ENCODE data around the genes CD2BP2, SEPHS2, BCKDK and KAT8.

GRCh38 chr16:30354847-30355607 lies at the start of gene CD2BP2:
TSS of gene CD2BP2 (minus strand) at chr16:30355308.
- CAGE, long polyA plus RNA = start-site peak on the minus strand at chr16:30355223-30355285, 195 and 357 reads in 2 replicates
- RRBS = 1% methylated on average over 16 of the region's 58 CpGs

- CAGE, long polyA plus RNA = start-site peak on the plus strand at chr16:30355907-30355931, 8 and 11 reads in 2 replicates
- RRBS = no CpG with 5 or more reads among the region's 13 CpGs
Measured at GRCh38 chr16:30355608-30356089, 541 bp upstream of the CD2BP2 start.

GRCh38 chr16:30368970-30369815 lies 1.1 kb downstream of the TBC1D10B start:
- CAGE, long polyA plus RNA = no peak
- RRBS = 3% methylated on average over 8 of the region's 36 CpGs

GRCh38 chr16:30372041-30372533 lies 1.8 kb upstream of the TBC1D10B start:
- CAGE, long polyA plus RNA = no peak
- RRBS = no CpG with 5 or more reads among the region's 6 CpGs

DNA sequence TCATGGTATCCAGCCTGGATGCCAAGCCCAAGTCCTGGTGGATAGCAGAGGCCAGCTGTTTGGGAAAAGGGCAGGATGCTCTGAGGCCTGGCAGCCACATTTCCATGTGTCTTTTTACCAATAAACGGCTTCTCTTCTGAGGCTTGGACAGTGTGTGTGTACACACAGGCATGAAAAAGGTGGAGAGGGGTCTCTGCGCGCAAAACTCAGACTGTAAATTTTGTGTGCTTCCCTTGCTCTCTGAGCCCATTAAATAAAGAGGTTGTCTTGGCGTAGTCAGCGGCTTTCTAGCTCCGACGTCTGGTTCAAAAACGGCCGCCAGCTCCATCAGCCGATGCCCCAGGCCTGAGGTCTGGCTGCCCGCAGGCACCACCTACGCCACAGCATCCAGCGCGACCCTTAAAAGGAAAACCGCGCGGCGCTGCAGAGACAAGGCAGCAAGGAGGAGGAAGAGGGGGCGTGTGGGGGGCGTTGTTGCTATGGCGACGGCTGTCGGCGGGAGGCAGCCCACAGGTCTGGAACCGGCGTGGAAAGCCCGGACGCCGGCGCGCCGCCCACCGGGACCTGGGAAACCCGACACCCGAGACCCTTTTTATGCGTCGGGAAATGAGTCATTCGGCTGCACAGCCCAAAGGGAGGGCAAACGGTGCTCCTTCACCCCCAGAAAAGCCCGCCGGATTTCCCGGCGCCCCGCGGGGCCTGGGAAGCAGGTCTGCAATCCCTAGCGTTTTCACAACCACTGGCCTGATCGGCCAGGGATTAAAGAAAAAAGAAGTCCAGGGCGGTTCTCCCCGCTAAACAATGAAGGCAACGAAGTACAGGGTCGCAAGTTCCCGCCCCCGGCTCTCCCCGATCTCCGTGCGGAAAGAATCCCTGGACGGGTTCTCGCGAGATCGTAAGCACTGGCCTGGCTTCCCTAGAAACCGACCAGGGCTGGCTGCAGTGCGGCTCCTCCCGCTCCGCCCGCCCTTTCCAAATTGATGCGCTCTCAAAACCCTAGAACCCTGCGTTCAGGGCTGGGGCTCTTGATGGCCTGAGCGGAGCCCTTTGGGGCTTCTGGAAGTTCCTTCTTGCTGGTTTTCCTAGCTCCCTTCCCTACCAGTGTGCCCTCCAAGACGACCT lies 5.0 kb downstream of the ZNF48 start:
- CAGE, long polyA plus RNA = no peak
- RRBS = 0% methylated on average over 6 of the region's 69 CpGs

DNA sequence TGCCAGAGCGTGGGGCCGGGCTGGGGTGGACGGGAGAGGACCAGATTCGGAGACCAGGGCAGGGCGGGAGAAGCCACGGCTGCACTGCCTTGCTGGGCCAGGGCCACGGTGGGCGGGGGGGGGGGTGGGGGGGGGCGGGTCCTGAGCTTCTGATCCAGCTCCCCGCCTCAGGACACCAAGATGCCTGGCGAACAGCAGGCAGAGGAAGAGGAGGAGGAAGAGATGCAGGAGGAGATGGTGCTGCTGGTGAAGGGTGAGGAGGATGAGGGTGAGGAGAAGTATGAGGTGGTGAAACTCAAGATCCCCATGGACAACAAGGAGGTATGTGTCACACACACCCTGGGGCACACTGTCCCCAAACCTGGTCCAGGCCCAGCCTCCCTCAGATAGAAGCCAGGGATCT lies 469 bp downstream of the ZNF771 start:
- CAGE, long polyA plus RNA = no peak
- RRBS = no CpG with 5 or more reads among the region's 11 CpGs

DNA sequence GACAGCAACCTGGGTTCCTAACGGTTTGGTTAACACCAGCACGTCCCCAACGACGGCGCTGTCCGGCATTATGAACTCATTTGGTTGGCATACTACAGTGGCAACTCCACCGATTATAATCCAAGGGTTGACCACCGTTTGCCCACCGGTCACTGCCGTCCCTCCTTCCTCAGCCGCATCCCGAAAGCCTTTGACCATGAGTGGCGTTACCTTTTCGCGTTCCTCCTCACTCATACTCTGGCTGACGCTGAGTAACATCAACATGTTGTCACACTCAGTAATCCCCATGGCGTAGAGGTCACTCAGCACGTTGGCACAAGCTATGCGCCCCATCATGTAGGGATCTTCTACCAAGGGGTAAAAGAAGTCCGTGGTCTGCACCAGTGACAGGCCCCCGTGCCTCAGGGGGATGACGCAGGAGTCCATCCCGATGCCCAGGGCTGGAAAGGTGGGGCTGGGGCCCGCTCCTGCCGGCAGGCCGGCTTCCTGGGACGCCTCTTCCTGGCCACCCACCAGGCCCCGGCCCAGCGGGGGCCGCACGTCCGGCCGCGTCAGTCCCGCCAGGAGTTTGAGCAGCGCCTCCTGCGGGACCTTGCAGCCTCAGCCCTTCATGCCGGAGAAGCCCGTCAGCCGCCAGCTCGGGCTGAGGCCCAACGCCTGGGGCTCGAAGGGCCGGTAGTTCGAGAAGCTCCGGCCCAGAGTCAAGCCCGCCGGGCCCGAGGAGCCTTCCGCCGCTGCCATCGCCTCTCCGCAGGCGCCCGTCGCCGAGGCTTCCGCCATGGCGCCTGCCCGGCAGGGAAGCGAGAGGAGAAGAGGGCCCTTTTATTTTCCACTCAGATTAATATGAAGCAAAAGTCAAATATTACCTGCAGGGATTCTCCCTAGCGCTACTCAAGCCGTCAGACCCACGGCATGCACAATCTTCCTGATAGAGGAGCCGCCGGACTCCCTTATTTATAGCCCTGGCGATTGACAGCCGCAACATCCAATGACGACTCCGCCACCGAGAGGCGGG lies at the start of gene SEPHS2:
Gene SEPHS2, minus strand, starts transcription at position 927 of the 1,015 bp plus-strand sequence.
- CAGE, long polyA plus RNA = start-site peak on the minus strand centred at position 928 of the sequence, 5 bp wide, 1,429 and 901 reads in 2 replicates
- RRBS = 10% methylated on average over 31 of the region's 72 CpGs

DNA sequence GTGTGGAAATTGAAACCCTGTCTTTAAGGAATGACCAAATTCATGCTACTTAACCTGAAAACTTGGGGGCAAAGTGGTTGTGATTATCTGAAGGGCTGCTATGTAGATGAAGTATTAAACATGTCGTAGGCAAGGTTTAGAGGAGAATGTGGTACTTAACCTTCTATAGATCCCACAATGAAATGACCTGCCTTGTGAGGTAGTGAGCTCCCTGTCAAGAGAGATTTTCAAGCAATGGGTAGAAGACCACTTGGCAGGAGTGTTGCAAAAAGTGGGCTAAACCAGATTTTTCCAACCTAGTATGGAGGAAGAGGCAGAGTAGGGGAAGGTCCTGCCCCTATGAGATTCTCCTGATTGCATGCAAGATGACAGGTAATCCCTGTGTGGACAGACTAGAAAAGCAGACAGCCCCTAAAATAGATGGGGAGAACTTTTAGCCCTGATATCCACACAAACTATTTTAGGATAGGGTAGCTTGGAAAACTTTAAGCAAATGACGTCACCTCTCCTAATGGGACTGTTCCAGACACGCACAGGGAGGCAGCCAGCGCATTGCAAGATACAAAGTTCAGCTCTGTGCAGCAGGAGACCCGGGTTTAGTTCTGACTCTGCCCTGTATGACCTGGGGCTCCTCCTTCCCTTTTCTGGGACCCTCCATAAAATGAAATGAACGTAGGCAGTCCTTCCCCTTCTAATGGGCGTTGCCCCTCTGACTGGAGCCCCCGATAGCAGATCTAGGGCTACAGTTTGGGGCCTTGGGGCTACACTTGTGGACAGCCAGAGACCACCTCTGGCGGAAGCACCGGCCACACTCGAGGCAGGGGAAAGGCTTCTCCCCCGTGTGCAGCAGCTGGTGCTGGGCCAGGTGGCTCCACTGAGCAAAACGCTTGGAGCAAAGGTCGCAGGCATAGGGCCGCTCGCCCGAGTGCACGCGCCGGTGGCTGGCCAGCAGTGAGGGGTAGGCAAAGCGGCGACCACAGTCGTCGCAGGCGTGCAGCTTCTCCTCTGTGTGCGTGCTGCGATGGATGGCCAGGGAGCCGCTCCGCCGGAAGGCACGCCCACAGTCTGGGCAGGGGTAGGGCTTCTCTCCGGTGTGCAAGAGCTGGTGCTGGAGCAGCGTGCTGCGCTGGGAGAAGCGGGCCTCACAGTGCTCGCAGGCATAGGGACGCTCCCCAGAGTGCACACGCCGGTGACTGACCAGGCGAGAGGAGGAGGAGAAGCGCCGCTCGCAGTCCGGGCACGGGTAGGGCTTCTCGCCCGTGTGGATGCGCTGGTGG lies 6.2 kb downstream of the ZNF689 start:
- CAGE, long polyA plus RNA = no peak
- RRBS = 94% methylated on average over 10 of the region's 48 CpGs

DNA sequence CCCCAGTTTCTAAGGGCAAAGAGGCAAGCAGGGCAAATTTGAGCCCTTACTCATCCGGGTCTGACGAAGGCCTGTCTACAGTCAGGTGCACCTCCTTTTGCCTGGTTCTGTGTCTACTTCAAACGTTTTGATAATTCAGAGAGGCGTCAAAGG lies 2.2 kb downstream of the FBRS start:
- CAGE, long polyA plus RNA = no peak
- RRBS = no CpG with 5 or more reads among the region's 4 CpGs

GRCh38 chr16:30697767-30698930 lies 822 bp upstream of the SRCAP start:
- CAGE, long polyA plus RNA = start-site peak on the plus strand at chr16:30698144-30698235, 775 and 403 reads in 2 replicates
- RRBS = 4% methylated on average over 11 of the region's 108 CpGs

- CAGE, long polyA plus RNA = no peak
- RRBS = 47% methylated on average over 4 of the region's 8 CpGs
Measured at GRCh38 chr16:30707561-30707760, 8.5 kb downstream of the SRCAP start.

DNA sequence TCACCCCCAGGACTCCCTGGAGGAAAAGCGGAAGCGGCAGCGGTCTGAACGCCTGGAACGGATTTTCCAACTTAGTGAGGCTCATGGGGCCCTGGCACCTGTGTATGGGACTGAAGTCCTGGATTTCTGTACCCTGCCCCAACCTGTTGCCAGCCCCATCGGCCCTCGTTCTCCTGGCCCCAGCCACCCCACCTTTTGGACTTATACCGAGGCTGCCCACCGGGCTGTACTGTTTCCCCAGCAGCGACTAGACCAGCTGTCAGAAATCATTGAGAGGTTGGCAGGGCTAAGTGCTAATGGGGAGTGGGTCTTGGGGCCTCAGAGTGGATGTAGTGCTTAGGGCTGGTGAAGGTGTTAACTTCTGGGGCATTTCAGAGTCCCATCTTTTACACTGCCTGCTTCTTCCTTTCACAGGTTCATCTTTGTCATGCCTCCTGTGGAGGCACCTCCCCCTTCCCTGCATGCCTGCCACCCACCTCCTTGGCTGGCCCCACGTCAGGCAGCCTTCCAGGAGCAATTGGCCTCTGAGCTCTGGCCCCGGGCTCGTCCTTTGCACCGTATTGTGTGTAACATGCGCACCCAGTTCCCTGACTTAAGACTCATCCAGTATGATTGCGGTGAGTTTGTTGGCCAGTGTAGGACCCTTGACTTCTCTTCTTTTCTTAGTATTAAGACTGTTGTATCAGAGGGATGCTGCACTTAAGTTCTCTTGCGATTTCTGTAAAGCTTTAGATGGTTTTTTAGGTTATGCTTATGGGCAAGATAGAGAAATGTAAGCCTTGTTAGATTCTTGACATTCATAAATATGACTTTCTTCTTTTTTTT lies 11.3 kb upstream of the TMEM265 start:
- CAGE, long polyA plus RNA = no peak
- RRBS = no CpG with 5 or more reads among the region's 17 CpGs

DNA sequence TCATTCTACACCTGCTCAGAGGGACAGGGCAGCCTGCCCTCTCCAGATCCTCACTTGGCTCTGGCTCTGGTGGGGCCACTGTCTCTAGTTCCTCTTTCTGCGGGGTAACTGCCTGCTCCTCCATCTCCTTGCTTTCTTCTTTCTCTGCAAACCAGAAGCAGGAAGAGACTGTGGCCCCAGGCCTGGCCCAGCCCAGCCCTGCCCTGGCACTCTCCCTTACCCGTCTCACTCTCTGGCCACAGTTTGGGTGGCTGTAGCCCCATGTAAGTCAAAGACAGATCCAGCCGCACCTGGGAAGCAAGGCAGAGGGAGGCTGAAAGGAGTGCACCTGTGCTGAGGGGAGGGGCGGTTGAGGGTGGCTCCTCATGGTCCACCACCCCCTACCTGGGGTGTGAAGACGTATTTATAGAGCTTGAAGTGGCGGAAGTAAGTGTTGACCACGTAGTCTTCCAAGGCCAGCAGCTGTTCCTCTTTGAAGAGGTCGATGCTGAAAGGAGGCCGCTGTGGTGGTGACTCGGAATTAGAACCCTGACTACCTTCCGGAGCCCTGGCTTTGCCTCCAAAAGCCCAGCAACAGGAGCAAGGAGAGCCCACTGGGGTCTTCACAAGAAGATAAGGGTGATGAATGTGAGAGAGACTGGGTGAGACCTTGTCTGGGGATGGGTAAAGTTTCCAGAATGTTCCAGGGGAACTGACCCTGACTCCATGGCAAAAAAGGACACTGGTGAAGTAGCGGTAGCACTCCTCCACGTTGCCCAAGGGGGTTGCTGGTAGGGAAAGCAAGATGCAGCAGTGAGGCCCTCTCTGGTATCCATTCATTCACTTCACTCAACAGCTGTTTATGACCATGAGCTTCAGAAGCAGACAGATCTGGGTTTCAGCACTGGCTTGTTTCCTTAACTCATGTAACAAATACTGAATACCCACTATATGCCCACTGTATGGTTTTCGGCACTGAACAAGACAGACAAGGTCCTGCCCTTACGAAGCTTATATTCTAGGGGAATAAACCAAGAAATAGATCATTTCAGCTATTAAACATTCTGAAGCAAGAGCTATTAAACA lies 2.6 kb downstream of the CFAP119 start:
- CAGE, long polyA plus RNA = no peak
- RRBS = no CpG with 5 or more reads among the region's 15 CpGs

DNA sequence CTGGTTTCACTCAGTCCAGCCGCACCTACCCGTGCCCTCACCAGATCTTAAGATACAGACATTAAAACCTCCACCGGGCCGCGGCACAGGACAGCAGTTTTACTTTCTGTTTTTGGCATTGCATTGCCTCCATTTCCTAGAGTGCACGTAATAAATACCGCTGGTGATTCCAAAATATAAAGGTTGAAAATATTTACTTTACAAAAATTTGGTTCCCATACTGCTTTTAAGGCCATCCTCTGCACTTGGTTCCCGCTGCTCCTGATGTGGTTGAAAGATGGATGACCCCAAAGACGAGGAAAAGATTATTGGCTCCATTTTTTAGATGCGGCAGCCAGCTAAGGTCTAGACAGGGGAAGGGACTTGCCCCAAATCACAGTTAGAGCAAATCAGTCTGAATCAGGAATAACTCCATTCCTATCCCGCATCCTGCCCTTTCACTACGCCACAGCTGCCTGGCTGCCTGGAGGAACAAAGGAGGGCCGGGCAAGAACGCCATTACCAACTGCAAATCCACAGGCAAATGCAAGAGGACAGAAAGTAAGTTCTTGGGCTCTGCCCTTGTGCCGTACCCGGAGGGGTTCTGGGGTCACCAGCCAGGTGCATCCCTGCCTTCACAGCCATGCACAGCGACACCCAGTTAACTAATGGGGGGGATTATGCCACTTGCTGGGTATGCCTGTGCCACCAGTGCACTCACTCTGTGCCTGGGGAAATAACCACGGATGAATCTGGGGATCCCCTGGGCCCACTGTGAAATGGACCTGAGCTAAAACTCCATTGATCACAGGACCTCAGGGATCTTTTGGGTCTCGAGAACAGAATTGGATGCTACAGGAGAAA lies 18.1 kb downstream of the BCL7C start:
- CAGE, long polyA plus RNA = no peak
- RRBS = 5% methylated on average over 4 of the region's 19 CpGs

GRCh38 chr16:30925526-30926071 lies 2.2 kb downstream of the FBXL19 start:
- CAGE, long polyA plus RNA = no peak
- RRBS = over 99% methylated on average over 12 of the region's 27 CpGs

GRCh38 chr16:30930376-30930587 lies 6.9 kb downstream of the FBXL19 start:
- CAGE, long polyA plus RNA = no peak
- RRBS = 79% methylated on average over 2 of the region's 18 CpGs

GRCh38 chr16:30998036-30998715 lies 12.3 kb downstream of the STX1B start:
- CAGE, long polyA plus RNA = no peak
- RRBS = under 1% methylated on average over 4 of the region's 14 CpGs

DNA sequence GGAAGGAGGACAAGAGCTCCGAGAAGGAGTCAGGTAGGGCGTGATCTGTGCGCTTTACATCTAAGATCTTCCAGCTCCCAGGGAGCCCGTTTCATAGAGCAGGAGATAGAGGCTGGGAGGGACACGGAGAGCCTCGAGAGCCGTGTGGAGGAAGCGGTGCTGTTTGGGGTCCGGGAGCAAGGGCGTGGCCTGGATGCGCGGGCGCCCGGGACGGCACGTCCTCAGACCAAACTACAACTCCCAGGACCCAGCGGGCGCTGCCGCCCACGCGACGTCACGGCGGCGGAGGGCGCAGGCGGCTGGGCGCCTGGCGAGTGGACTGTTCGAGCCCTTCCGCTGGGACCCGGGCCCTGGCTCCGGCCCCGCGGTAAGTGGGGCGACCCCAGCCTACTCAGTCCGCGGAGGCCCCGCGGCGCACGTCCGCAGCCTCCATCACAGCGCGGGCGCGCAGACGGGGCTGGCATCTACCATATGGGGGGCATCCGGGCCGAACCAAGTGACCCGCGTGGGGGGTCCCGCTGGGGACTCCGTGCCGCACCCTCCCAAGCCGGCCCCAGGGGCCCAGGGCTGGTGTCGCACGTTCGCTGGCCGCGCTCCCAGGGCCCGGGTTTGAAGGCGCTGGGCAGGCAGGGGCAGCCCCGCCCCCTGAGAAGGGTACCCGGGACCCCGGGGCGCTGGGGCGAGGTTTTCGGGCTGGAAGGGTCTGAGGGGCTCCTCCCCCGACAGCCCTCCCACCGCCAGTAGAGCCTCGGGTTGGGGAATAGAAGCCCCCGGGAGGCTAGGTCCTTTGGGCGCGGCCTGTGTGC lies at the start of gene BCKDK:
Gene BCKDK, plus strand, starts transcription at position 274 of the 806 bp plus-strand sequence.
- CAGE, long polyA plus RNA = start-site peak on the plus strand centred at position 306 of the sequence, 43 bp wide, 165 and 90 reads in 2 replicates
- RRBS = 2% methylated on average over 31 of the region's 75 CpGs

- CAGE, long polyA plus RNA = no peak
- RRBS = 3% methylated on average over 9 of the region's 72 CpGs
Measured at GRCh38 chr16:31117334-31118408, at the start of gene KAT8. TSS of gene KAT8 (plus strand) at chr16:31117664.

- CAGE, long polyA plus RNA = no peak
- RRBS = no CpG with 5 or more reads among the region's 15 CpGs
Measured at GRCh38 chr16:31355389-31356128, 583 bp downstream of the ITGAX start.

Data from AG04450 (cell line).